Right ventricle myocardium (tissue), 1 donor: ENCODE measurements around a stretch of chr3.

- PRO-cap, 2 experiments = peak in 2 of 2 experiments; most common plus-strand start chr3:186236919 (in 1); most common minus-strand start chr3:186236790 (in 2)
These were observed 125.5 kb downstream of the DGKG start for GRCh38 chr3:186236550-186236985.

GRCh38 chr3:186413562-186414652, 51.9 kb upstream of the DGKG start:
- PRO-cap, 2 experiments = peak in 2 of 2 experiments; most common plus-strand start chr3:186414046 (in 2); most common minus-strand start chr3:186413925 (in 2)

DNA sequence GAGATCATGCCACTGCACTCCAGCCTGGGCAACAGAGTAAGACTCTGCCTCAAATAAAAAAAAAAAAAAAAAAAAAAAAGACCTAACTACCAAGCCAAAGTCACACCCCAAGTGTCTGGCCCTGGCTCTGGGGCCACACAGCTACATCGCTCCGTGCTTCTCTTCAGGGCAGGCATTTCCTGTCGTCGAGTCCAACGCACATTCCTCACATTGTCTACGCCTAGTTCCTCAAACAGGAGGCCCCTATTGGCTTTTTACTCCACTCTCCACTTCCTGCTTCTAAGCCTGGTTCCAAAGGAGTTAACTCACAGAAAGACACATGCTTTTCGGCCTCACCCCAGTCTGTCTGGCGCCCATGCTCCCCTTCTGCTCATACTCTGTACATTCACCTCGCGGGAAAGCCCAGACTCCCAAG, 28.8 kb downstream of the KNG1 start:
- PRO-cap, 2 experiments = peak in 2 of 2 experiments; most common plus-strand start position 297 of the sequence (in 2); most common minus-strand start position 137 of the sequence (in 1)

GRCh38 chr3:186827375-186827896, 15.1 kb upstream of the ADIPOQ start:
- PRO-cap, 2 experiments = peak in 2 of 2 experiments; most common plus-strand start chr3:186827619 (in 2); most common minus-strand start chr3:186827529 (in 2)

DNA sequence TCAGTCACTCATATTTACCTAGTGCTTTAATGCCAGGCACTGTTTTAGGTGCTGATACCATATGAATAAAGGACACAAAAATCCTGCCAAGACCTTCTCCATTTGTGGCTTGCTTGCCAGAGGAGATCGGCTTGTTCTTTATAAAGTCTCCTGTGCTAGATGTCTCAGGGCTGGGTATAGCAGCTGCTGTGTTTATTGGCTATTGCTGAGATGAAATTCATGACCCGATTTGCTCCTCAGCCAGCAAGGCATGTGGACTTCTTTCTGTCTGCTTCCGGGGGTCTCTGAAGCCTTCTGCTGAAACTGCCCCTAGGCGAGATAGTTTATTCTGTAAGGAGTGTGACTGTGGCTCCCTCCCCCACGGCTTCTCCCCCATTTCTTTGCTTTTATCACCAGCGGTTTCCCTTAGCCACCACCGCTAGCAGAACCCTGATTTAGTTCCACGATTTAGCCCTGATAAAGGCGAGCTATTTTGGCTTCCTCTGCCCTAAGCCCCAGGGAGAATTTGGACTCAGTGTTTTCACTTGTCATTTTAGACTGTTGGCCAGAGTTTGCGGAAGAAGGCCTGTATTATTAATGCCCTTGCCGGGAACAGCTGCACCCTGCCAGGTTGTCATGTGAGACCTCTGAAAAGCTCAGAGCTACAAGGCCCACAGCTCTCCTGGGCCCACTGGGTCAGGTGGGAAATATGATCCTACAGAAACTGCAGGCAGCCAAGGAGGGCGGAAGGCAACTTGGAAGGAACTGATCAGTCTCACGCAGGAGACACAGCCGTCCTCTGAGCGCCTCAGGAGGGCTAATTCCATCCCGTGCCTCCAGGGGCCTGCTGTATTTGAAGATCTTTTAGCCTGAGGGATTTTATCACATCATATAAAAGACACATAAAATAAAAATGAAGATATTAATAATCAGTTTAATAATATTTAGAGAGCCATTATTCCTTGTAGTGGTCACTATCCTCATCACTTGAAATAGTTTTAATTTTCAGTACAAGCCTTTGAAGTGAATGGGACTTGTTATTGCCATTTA, 46.9 kb downstream of the ST6GAL1 start:
- PRO-cap, 2 experiments = peak in 2 of 2 experiments; most common plus-strand start position 243 of the sequence (in 1); most common minus-strand start position 546 of the sequence (in 2)

GRCh38 chr3:187025150-187025894, 95.0 kb downstream of the ST6GAL1 start:
- PRO-cap, 2 experiments = no peak in any of the 2 experiments

- PRO-cap, 2 experiments = no peak in any of the 2 experiments
These were observed 95.7 kb downstream of the ST6GAL1 start for GRCh38 chr3:187025931-187026502.

- PRO-cap, 2 experiments = no peak in any of the 2 experiments
These were observed 14.0 kb upstream of the RTP1 start for GRCh38 chr3:187183236-187183725.

GRCh38 chr3:187293027-187294479, 2.0 kb upstream of the MASP1 start:
- PRO-cap, 2 experiments = no peak in any of the 2 experiments

- PRO-cap, 2 experiments = no peak in any of the 2 experiments
These were observed 18.7 kb downstream of the BCL6 start for GRCh38 chr3:187726423-187727191.

- PRO-cap, 2 experiments = peak in 2 of 2 experiments; most common plus-strand start chr3:187740269 (in 2); most common minus-strand start chr3:187740027 (in 2)
These were observed 5.1 kb downstream of the BCL6 start for GRCh38 chr3:187739890-187740844.

DNA sequence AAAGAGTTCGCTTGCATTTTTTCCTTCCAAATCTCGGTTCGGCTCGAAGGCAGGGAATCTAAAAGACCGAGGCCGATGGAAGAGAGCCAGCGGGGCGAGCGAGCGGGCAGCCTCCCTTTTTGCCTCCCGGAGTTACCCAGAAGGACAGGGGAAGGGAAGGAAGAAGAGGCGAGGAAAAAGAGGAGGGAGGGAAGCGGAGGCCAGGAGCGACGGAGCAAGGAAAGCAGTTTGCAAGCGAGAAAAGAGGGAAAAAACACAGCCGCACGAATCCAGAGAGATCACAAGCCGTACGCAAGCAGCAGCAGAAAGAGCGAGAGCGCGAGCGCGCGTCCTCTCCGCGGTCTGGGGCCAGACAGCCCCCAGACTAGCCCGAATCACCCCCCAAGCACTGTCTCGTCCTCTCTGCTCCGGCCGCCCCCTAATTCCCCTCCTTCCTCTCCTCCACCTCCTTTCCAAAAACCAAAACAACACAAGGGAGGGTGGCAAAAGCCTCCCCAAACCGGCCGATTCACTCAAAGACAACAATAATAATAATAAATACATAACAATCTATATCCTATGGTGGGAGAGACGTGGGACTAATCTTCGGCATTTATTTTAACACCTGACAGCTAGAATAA, 560 bp downstream of the BCL6 start:
- PRO-cap, 2 experiments = peak in 2 of 2 experiments; most common plus-strand start position 281 of the sequence (in 2); most common minus-strand start position 366 of the sequence (in 2)

- PRO-cap, 2 experiments = no peak in any of the 2 experiments
These were observed 186.8 kb upstream of the LPP start for GRCh38 chr3:187967057-187967634.

DNA sequence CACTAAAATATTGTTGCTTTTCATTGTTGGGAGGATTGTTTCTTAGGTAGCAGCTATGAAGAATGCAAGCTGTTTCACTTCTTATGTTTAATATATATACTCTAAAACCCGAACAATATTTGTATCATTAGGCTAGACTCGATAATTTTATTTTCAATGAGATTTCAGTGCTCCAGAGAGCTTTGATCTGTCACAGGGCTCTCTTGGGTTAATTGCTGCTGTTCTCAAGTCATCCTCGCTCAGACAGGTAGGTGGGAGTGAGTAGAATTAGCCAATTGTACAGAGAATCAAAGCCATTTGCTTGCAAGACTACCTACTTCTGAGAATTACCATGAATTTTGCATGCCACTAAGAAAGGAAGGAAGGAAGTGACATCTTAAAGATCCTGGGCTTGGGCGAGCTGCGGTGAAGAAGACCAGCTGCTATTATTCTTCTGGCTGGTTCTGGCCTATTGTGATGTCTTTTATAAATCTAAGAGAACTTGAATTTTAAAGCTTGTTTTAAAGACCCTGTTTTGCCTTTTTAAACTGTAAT, 154.2 kb upstream of the LPP start:
- PRO-cap, 2 experiments = no peak in any of the 2 experiments

DNA sequence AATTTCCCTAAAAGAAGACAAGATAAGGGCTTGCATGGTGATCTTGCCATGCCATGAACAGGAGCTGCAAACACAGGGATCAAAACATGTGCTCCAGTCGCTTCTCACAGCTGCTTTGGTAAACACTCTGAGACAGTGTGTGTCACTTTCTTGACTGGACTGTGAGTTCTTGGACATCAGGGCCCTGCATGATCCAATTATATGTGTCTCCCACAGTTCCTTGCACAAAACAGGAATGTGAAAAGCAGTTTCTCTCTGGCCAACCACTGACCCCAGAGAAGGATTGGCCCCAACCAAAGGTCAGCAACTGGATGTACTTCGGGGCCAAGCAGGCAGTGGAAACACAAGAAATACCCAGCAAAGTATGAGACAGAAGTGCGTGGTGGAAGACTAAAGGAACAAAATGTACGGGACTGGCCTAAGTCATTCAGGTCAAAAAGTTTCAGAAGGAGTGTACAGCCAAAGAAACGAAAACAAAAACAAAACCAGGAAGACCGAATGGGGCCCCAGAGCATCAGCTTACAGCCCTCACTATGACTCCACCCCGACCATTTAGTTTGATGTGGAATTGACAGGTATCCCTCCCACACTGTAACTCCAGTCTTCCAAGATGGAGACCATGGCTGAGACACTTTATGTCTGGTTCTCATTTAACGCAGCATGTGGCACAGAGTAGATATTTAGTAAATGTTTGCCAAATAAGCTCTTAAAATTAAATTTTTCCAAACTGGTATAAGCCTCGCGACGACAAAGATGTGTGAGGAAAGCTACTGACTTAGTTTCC, 76.7 kb upstream of the LPP start:
- PRO-cap, 2 experiments = no peak in any of the 2 experiments

GRCh38 chr3:188182632-188183280, 28.8 kb downstream of the LPP start:
- PRO-cap, 2 experiments = no peak in any of the 2 experiments

GRCh38 chr3:188184174-188185018, 30.4 kb downstream of the LPP start:
- PRO-cap, 2 experiments = no peak in any of the 2 experiments

DNA sequence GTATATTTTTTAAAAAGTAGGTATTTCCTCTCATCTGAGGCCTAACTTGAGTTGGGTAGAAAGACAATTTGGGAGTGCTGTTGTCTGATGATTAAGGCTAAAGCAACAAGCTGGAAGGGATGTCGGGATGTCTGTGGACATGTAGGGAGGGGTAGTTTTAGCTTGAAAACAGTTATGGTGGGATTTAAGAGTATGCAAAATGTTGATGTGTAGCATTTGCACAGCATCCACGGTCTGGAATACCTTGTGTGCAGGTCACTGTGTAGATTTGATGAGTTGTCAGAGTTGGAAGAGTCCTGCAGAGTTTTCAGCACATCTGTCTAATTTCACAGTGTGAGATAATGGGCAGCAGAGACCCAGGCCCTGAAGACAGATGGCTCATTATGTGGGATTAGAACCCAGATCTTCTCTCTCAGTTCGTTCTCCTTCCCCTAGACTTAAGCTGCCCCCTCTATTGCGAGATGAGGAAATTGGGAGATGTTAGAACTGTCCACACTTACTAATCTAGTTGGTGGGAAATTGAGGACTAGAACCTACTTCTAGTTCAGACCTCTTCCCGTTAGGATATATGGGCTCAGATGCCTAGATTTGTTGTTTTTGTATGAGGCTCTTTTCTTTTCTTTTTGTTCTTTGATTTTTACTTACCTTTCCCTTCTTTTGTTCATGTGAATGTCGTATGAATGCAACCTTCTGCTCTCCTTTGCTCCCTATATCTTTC, 59.2 kb downstream of the LPP start:
- PRO-cap, 2 experiments = no peak in any of the 2 experiments

- PRO-cap, 2 experiments = no peak in any of the 2 experiments
These were observed 93.0 kb downstream of the LPP start for GRCh38 chr3:188246865-188247407.

DNA sequence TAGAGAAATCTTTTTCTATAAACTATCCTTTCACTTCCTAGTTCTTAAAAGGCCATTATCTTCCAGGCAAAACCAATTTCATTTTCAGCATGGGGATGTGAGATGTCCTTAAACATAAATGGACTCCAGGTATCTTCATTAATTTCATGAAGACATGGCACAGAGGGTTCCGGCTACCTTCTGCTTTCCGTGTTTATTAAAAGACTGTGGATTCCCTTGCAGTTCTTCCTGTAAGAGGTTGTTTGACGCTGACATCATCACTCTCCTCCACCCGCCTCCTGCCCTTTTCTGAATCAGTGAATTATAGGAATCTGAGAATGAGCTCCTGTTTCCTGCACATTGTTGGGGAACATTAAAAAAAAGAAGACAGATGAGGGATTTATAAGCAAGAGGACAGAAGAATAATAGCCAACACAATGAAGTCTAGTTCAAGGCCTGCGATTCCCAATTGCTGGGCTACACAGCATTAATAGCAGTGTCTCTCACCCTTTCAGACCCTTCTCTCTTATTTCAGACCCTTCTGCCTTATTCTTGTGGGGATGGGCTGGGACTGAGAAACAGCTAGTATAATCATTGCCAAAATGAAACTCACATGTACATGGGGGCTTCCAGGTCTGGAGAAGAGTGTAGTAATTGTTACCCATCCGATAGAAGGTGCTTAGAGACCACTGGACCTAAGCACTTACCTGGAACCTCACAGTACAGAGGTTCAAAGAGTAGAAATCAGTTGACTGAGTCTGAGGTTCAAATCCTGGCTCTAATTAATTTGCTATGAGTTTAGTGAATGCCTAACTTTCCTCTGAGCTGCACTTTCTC, 191.4 kb downstream of the LPP start:
- PRO-cap, 2 experiments = no peak in any of the 2 experiments